Peritoneum (tissue), 1 donor: ENCODE results near the gene DEFB121.

- PRO-cap: no peak
Observed at GRCh38 chr20:25512665-25513127, 72.6 kb downstream of the NINL start.

- PRO-cap: no peak
Observed at GRCh38 chr20:25538712-25539948, 46.2 kb downstream of the NINL start.

DNA sequence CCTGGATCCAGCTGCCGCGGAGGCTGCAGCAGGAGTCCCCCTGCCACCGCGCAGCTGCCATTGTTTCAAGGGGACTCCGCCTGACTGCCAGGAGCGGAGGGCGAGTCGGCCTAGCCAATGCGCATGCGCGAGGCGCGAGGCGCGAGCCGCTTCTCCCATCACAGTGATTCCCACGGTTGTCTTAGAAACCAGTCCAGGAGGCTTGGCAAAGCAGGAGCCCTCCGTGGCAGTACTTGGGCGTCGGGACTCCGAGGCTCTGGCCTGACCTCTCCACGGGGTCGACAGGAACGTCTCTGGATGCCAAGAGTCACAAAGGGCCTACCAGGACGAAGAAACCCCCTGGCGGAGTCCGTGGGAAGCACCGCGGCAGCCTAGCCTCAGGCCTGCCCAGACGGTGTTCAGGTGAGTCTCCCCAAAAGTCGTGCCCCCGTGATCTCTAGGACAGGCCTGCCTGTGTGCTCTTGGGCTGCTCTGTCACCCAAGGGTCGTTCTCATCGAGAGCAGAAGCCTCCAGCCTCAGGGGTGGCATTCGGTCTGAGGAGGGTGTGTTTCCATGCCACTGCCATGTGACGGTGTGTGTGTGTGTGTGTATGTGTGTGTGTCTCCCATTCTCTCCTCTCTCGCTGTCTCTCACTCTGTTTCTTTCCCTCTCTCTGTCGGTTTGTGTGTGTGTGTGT is 290.7 kb upstream of the ZNF337 start:
- PRO-cap: no peak

GRCh38 chr20:29689271-29690028 is 1568.0 kb upstream of the DEFB115 start:
- PRO-cap: no peak

DNA sequence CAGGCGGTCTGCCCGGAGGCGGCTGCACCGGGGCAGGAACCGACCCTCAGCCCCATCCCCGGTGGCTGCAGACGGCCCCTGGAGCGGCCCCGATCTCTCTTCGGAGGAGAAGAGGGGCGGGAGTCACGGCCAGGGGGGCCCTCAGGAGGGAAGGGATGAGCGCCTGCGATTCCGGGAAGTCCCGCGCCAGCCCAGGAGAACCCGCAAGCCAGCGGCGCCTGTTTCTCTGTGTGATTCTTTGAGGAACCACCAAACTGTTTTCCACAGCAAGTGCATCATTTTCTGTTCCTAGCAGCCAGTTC is 671.2 kb upstream of the DEFB115 start:
- PRO-cap: no peak

- PRO-cap: no peak
Observed at GRCh38 chr20:31406061-31406662, at the start of gene DEFB121. Gene DEFB121, minus strand, starts transcription at chr20:31406215.

GRCh38 chr20:31595624-31596617 is 9.2 kb upstream of the ID1 start:
- PRO-cap: no peak

GRCh38 chr20:31670005-31671337 is 32.8 kb downstream of the COX4I2 start:
- PRO-cap: no peak

GRCh38 chr20:31716336-31716664 is 6.4 kb downstream of the BCL2L1 start:
- PRO-cap: no peak

DNA sequence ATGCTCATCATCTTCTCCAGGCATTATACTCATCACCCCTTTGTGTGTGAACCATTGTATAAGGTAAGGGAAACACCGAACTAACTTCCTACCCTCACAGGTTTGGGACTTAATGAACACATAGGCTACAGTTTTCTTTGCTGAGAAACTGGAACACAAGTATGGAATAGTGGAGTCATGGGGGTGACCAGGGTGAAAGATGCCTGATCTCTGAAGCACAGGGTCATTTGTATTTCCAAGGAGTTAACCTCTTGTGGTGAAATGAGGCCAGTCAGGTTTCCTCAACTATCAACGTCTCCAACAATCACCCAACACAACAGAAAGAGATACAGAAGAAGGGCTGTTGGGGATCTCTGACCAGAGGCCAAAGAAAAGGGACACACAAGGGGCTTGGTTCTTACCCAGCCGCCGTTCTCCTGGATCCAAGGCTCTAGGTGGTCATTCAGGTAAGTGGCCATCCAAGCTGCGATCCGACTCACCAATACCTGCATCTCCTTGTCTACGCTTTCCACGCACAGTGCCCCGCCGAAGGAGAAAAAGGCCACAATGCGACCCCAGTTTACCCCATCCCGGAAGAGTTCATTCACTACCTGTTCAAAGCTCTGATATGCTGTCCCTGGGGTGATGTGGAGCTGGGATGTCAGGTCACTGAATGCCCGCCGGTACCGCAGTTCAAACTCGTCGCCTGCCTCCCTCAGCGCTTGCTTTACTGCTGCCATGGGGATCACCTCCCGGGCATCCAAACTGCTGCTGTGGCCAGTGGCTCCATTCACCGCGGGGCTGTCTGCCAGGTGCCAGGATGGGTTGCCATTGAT is 1.2 kb downstream of the BCL2L1 start:
- PRO-cap: no peak

DNA sequence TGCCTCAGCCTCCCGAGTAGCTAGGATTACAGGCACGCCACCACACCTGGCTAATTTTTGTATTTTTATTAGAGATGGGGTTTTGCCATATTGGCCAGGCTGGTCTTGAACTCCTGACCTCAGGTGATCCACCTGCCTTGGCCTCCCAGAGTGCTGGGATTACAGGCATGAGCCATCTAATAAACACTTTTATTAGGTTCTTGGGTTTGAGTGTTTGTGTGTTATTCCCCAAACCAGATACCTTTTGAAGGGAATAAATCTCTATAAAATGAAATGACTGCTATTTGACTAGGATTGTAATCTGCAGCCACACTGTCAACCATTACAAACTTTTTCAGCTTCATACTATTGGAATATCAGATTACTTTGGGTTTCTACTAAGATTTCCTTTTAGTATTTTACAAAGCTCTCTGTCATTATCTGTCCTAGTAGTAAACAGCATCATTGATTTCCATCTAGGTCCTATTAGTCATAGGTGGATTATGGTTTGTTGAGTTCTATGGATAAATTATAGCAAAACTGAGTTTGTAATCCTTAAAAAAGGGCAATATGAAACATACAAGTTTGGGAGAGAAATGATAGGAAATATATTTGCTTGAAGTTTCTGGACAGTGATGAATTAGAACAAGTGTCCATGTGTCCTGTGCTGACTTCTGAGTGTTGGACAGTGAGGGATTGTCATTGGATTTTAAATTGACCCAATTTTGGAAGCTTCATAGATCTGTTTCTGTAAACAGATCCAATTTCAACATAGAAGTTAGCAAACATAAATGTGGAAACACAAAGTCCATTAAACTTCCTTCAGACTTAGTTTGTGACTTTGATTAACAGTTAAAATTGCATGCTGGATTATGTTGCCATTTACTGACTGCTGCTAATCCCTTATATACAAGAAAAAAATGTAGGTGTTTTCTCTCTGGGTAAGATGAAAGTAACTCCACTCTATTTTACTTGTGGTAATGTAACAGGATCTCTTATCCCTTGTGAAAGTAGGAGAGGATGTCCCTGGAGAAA is 6.7 kb downstream of the TPX2 start:
- PRO-cap: no peak

DNA sequence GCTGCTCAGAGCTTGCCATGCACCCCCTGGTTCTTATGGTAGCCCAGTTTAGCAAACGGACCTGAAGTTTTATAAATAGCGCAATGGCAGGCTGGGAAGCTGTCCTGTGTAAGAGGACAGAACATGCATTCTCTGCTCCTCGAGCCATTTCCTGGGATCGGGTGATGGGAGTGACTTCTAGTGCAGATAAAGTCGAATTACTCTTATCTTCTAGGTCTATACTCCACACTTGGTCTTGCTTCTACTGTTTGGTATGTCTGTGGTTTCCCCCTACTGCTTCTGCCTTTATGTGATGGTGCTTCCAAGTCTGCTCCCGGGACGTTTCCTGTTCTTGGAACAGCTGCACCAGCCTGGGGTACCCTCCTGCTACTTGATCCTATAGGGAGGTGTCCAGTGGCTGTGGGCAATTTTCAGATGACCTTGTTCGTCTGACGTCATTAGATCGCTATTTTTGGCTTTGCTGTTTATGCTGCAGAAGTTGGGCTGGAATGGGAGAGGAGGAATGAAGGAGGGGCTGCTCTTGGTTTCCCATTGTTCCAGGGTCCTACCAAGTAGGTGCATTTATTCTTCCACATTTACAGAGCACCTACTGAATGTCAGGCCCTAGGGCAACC is 6.9 kb upstream of the MYLK2 start:
- PRO-cap: no peak

GRCh38 chr20:31822189-31823064 is 3.3 kb downstream of the MYLK2 start:
- PRO-cap: no peak

GRCh38 chr20:31842337-31843637 is 2.6 kb downstream of the FOXS1 start:
- PRO-cap: no peak

DNA sequence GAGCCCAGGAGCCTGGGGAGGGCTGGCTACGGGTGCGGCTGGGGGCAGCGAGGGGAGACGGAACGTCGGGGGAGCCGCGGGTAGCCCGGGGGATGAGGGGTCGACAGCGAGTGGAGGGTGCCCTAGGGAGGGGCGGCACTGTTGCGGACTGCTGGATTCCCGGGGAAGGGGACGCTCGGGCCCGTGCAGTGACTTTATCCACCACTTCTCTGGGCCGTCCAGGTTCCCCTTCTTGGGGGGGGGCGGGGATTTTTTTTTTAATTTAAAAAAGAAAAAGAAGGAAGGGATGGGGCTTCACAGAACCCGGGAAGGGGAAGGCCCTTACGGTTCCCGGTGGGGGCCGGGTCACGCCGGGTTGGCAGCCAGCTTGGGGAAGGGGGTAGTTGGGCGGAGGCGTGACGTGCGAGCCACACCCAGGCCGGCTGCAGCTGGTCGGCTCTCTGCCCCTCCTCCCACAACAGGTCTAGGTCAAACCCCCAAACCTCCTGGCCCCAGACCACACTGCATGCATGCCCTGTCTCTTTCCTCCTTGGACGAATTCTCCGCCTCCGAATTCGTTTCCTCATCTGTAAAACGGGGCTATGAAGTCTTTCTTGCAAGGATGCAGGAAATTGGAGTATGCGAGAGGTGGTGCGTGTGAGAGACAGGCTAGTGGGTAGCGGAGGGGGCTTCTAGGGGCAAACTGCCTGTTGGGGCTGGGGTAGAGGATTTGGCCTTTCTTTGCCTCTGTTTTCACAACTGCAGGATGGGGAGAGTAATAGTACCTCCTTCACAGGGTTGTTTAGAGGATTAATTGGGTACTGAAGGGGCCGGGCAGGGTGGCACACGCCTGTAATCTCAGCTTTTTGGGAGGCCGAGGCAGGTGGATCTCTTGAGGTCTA is 747 bp downstream of the HCK start:
- PRO-cap: no peak

- PRO-cap: no peak
Observed at GRCh38 chr20:32062548-32063327, 10.7 kb downstream of the HCK start.

GRCh38 chr20:32111299-32111755 is 1.8 kb downstream of the TM9SF4 start:
- PRO-cap: no peak

DNA sequence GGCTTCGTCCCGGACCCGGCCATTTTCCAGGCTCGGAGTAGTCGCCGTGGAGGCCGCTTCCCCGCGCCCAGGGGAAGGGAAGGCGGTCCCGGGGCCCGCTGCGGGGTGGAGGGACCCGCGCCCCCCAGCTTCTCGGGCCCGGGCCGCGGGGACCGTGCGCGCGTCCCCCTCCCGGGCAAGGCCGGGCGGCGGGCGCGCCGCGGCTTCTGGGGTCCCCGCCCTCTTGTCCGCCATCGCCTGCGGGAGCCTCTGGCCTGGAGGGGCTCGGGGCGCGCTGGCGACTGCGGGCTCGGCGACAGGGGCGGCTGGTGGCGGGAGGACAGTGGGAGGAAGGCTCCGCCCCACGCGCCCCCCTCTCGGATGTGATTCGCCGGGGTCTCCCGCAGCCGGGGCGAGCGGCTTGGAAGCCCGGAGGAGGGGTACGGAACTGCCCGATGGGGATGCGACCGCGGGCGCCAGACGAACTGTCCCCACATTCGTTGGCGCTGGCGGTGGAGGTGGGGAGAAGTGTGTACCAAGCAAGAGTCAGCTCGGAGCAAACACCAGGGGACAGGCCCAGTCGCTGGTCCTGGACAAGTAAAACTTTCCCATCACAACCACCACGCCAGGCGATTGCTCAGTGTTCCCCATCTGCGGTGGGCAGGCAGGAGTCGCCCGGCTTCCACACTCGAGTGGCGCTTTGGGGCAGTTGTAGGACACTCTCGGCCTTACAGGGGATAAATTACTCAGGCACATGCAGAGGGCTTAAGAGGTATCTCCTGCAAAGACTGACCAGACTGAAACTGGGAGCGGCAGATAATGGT is 17.3 kb downstream of the PLAGL2 start:
- PRO-cap: no peak

- PRO-cap: no peak
Observed at GRCh38 chr20:32194085-32194532, 13.4 kb downstream of the PLAGL2 start.

DNA sequence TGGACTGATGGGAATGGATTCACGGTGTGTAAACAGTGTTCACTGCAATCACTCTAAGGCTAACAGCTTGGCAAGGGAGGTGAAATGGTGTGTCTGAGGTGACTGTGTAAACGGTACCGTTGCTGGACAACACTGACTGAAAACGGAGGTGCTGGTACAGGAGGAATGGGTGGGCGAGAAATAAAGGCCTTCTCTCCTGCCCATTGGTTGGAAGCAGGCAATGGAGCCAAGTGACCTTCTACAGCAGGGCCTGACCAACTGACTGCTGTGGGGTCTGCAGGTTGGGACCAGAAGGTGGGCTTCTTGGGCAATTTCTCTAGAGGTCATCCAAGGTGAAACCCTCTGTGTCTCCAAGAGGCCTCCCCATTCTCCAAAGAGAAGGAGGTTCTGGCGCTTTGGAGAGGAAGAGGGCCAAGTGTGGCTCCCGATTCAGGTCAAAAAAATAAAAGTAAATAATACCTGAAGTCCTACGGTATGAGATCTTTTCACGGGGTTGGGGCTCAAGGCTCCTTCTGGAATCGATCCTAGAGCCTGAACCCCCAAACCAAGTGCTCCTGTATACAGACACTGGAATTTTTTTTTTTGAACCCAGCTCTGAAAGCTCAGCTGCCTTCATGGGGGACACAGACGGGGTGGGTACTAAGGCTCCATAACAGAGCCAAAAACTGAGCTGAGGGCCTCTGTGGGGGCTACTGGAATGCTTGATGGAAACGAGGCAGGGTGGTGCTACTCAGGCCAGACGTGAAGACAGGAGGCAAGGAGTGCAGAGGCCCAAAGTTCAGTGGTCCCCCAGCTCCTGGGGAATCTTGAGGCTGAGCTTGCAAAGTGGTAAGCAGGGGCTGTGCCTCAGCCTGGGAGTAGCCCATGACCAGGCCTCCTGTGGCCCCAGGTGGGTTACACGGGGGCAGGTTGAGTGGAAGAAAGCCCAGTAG is 11.5 kb downstream of the PLAGL2 start:
- PRO-cap: no peak